ENCODE results near the gene TBC1D8.

GRCh38 chr2:99360123-99360759, 23.1 kb downstream of the EIF5B start:
- RRBS: no CpG with 5 or more reads among the region's 2 CpGs

GRCh38 chr2:99364162-99364613, 27.0 kb downstream of the EIF5B start:
- RRBS: no CpG with 5 or more reads among the region's 4 CpGs

GRCh38 chr2:99397675-99398886, 60.9 kb downstream of the EIF5B start:
- RRBS: no CpG with 5 or more reads among the region's 9 CpGs

GRCh38 chr2:99475126-99475903, 14.5 kb downstream of the REV1 start:
- RRBS: no CpG with 5 or more reads among the region's 10 CpGs

- RRBS: no CpG with 5 or more reads among the region's 11 CpGs
Measured at GRCh38 chr2:99638140-99638903, 148.5 kb upstream of the REV1 start.

DNA sequence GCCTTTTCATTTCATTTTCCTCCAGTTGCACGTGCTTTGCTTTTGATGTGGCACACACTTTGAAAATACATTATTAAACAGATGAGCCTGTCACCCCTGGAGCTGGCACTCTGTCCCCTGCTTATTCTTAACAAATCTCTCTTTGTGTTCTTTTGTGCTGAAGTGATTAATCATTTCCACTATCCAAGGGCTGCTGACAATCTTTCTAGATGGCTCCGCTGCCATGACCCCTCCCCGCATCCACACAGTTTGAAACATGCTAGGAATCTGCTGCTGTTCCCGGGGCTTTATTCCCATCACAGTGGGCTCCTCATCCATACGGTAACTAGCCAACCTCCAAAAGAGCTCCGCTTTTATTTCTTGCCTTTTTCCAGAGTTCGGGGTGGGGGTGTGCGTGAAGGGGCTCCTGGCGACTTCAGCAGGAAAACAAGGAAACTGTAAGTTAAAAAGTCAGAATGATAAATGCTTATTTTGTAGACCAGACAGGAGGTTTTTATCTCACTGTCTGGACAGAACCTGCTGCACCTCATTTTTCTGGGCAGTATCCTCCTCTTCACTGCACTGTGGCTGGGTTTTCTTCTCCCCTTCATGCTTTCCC, 319.8 kb downstream of the AFF3 start:
- RRBS: no CpG with 5 or more reads among the region's 9 CpGs

- RRBS: no CpG with 5 or more reads among the region's 10 CpGs
Measured at GRCh38 chr2:99904643-99905496, 237.5 kb downstream of the AFF3 start.

DNA sequence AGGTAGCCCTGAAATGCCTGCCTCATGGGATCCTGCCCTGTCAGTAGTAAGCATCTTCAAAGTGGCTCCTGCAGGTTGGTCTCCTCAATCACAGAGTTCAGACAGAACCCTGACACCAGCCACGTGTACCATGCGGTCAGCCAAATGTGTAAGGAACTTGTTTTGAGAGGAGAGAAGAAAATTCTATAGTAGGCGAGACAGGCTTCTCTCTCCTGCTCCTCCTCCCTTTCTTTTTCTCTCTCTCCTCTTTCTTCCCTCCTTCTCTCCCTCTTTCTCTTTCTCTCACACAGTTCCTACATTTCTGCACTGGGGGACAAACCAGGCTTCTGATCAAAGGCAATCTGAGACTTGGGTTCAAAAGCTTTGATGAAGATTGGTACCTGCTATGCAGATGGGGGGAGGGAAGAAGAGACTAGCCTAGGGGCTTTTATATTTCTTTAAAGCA, 212.1 kb downstream of the AFF3 start:
- RRBS: no CpG with 5 or more reads among the region's 3 CpGs

GRCh38 chr2:100290628-100291773, 31.3 kb downstream of the LONRF2 start:
- RRBS: no CpG with 5 or more reads among the region's 18 CpGs

GRCh38 chr2:100291774-100292705, 30.3 kb downstream of the LONRF2 start:
- RRBS: no CpG with 5 or more reads among the region's 10 CpGs

- RRBS: no CpG with 5 or more reads among the region's 12 CpGs
Measured at GRCh38 chr2:100742127-100743252, 77.4 kb upstream of the NPAS2 start.

- RRBS: no CpG with 5 or more reads among the region's 10 CpGs
Measured at GRCh38 chr2:100832764-100833284, 12.9 kb downstream of the NPAS2 start.

GRCh38 chr2:100840136-100840779, 20.3 kb downstream of the NPAS2 start:
- RRBS: 85% methylated on average over 2 of the region's 11 CpGs

- RRBS: no CpG with 5 or more reads among the region's 7 CpGs
Measured at GRCh38 chr2:100861157-100861753, 41.3 kb downstream of the NPAS2 start.

DNA sequence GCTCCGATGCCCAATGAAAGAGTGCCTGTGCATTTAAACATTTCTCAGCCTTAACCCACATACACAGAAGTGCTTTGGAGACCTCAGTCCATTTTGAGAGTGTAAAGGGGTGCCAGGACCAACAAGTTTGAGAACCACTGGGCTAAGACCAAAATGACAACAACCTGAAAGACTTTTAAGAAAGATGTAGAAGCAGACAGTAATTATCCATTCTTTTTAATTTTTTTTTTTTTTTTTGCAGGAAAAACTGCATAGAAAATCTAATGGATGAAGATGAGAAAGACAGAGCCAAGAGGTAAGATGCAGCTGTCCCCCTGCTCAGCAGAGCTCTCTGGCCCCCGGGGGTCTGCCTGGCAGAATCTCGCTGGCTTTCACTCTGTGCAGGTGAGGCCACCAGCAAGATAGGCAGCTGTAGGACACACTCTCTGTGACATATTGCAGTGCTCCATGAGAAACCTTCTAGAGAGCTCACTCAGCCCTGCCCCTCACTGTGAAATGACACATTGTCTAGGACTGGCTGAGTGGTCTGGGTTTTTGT, 84.6 kb downstream of the NPAS2 start:
- RRBS: no CpG with 5 or more reads among the region's 3 CpGs

DNA sequence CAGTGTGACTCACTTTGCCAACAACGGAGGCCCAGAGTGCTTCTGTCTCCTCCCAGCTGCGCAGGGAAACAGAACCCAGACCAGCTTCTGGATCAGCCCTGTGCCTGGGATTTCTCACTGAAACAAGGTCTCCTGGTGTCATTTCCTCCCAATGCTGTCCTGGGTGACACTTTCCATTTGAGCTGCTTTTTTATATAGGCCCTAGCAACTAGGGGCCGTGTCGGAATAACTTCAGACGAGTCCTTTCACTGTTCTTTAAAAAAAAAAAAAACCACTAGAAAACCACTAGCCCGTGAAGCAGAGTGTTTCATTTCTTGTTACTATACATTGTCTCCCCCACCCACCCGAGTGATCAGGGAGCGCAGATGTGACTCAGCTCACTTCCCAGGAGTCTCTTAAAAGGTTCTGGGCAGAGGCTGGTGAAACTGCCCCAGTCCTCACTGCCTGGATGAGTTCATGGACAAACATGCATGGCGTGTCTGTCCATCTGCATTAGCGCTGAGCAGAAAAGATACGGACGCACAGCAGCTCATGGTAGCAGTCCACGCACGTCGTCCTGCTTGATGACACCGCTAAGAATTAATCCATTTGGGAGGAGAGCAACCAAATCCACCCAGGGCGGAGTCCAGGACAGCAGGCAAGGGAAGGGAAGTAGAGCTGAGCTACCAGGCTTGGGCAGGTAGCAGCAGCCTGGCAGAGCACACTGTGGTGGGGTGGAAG, 25.1 kb upstream of the RPL31 start:
- RRBS: no CpG with 5 or more reads among the region's 17 CpGs

DNA sequence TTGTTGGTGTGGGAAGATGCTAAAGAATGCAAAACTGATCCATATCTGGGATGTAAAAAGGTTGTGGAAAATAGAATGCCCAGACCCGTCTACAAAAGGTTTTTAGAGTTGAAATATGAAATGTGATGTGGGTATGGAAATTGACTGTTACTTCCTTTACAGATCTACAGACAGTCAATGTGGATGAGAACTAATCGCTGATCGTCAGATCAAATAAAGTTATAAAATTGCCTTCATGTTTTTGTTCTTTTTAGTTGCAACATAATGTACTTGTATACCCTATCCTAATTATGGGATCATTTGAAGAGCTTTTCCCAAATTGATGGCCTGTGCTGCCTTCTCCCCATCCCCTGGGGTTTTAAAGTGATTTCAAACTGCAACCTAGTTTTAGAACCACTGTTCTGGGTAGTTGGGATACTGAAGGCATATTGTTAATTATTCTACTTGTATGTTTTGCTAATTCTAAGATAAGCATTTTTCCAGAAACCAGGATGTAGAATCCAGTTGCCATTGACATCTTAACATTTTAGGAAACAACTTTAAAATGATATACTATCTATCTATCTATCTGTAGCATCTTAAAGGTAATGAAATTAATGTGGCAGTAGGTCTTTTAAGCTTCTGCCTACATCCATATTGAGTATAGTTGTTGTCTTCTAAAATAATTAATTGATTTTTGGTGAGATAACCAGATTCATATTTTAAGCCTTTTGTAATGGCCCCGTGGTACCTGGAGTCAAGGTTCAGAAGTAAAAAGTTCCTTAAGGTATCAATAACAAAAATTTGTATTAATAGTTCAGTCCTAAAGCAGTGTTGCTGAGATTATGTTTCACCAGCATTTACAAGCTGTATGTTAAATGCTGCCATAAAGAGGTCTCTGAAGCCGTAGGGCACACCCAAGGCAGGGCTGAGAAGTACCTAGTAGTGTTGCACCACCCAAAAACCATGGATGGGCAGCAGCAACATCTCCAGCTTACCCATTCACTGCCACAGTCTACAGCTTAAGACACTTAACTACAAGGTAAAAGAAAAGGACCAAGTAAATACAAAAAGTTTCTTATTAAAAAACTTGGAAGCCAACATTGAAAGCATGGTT, 4.4 kb downstream of the RPL31 start:
- RRBS: no CpG with 5 or more reads among the region's 5 CpGs

- RRBS: no CpG with 5 or more reads among the region's 3 CpGs
Measured at GRCh38 chr2:101063241-101063993, 61.3 kb downstream of the RPL31 start.

- RRBS: no CpG with 5 or more reads among the region's 13 CpGs
Measured at GRCh38 chr2:101112385-101113229, 38.6 kb downstream of the TBC1D8 start.

GRCh38 chr2:101151329-101151777, at the start of gene TBC1D8:
Gene TBC1D8 (minus strand): TSS chr2:101151382.
- RRBS: 1% methylated on average over 18 of the region's 55 CpGs